Skeletal muscle cell (primary cell): ENCODE results near the genes RAPGEF1 and BARHL1.

GRCh38 chr9:131644875-131645701, 94.8 kb downstream of the RAPGEF1 start:
- RRBS = no CpG with 5 or more reads among the region's 9 CpGs

- RRBS = 67% methylated on average over 1 of the region's 35 CpGs
These were observed 65.2 kb downstream of the RAPGEF1 start for GRCh38 chr9:131674261-131675498.

DNA sequence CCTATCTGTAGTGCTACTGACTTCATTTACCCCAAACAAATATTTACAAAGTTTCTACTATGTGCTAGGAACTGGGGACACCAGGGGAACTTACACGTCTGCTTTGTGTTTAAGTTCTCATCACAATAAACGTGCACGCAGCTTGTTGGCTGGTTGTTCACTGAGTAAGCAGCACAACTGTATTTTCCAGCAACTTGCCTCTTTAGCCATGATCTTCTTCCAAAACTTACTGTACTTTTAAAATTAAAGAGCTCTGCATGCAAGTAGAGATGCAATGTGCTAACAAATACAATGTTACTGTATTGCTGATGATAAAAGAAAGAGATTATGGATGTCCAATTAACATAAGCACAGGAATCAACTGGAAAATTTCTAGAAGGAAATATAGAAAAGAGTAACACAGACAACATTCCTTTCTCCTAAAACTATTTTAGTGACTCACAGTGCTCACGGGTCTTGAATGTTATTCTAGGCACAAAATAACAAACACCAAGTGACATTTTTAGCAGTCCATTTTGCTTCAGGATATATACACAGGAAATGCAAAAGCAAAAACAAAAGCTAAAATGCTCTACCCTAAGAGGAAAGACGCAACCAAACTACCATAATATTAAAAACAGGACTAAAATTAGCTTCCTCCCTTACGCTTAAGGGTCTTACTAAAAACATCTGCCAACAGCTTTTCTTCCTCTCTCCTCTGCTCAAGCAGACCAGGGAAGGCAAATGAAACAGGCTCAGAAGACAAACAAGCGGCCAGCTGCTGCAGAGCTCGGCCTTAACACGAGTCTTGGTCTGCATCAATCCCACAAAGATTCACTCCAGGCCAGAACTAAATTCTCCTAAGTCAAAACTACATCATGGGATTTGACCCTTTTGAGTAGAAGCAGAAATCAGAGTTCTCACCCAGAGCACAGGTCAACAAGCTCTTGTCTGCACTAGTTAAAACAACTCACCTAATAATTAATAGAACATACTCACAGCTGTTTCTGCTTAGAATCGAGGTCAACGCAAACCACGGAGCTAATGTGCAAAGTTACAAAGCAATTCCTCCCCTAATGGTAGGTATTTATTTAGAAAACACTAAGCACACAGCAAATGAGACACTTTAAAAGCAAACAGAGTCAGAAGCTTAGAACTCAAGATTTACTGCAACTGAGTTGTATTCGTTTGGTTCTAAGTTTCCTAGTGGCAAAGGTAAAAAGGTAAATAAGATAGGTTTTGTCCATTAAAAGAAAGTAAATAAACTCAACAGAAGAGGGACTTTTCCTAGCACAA, 62.4 kb downstream of the RAPGEF1 start:
- RRBS = no CpG with 5 or more reads among the region's 13 CpGs

GRCh38 chr9:131678456-131679029, 61.3 kb downstream of the RAPGEF1 start:
- RRBS = no CpG with 5 or more reads among the region's 4 CpGs

DNA sequence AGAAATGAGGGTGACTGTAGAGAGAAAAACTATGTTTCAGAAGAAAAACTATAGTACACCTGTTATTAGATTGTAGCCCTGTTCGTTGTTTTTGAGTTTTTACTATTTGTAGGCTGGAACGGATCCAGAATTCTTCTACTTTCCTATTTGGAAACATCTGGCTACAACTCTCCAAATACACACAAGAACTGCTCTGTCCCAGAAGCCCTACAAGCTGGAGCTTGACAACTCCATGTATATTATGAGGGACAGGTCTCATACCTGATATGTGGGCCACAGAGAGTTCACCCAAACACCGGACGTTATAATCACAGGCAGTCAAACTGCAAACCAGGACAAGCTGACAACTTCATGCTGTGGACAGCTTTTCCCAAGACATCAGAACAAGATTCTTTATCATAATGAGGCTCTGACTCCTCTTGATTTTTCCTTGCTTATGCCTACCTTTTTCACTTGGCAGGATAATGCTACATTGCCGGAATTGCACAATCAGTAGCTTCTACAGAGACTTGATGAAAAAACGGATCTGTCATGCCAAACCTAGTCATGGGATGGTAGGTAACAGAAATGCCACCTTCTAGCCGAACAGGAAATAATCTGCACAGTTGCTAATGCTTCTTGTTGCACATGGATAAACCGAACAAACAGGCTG, 47.5 kb downstream of the RAPGEF1 start:
- RRBS = no CpG with 5 or more reads among the region's 8 CpGs

GRCh38 chr9:131705625-131706327, 34.1 kb downstream of the RAPGEF1 start:
- RRBS = no CpG with 5 or more reads among the region's 9 CpGs

GRCh38 chr9:131711982-131712343, 27.9 kb downstream of the RAPGEF1 start:
- RRBS = no CpG with 5 or more reads among the region's 6 CpGs

DNA sequence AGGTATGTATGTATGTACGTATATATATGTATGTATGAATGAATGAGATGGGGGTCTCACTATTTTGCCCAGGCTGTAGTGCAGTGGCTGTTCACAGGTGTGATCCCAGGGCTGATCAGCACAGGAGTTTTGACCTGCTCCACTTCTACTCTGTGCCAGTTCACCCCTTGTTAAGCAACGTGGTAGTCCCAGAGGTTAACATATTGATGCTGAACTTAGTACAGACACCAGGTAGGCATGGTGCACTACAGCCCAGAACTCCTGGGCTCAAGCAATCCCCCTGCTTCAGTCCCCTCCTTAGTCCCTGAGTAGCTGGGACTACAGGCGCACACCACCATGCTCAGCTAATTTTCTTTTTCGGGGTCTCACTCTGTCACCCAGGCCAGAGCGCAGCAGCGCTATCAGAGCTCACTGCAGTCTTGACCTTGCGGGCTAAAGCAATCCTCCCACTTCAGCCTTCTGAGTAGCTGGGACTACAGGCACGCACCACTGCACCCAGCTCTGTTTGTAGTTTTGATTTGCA, 14.7 kb downstream of the RAPGEF1 start:
- RRBS = no CpG with 5 or more reads among the region's 8 CpGs

DNA sequence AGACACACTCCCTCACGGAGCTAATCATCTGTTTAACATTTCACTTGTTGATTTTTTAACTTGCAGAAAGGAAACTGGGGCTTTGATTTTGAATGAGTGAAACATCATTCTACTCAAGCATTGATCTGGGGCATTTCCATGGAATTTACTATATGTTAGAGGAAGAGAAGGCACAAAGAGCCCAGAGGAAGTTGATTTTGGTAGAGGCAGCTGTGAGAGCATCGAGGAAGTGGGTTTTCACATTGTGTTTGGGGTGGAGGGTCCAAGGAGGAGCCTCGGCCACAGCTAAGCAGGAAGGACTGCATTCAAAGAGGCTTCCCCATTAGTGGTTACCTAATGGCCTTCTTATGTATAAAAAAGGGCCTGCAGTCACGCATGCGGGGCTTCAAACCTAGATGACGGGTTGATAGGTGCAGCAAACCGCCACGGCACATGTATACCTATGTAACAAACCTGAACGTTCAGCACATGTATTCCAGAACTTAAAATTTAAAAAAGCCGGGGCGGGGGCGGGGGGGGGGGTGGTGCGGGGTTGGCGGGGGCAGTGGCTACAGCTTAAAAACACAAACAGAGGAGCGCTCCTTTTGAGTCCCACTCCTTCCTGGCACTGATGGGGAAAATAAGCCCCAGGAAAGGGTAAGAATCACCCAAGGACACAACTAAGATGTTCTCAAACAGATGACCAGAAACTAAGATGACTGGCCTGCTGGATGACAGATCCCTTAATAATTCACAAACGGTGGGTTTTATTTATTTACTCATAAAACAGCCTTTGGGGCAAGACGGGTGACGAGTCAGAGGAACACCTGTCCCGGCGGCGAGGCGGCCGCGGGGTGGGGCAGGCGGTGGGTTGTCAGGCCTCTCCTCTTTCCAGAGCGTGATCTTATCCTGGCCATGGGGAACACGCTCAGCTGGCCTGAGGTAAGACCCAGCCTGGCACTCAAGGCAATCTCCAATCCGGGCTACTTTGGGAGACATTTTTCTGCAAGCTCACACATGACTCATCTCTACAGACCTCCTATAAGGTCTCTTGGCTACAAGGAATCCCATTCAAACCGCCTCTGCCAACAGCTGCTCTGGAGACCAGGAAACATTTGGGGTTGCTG, 6.7 kb downstream of the RAPGEF1 start:
- RRBS = no CpG with 5 or more reads among the region's 29 CpGs

DNA sequence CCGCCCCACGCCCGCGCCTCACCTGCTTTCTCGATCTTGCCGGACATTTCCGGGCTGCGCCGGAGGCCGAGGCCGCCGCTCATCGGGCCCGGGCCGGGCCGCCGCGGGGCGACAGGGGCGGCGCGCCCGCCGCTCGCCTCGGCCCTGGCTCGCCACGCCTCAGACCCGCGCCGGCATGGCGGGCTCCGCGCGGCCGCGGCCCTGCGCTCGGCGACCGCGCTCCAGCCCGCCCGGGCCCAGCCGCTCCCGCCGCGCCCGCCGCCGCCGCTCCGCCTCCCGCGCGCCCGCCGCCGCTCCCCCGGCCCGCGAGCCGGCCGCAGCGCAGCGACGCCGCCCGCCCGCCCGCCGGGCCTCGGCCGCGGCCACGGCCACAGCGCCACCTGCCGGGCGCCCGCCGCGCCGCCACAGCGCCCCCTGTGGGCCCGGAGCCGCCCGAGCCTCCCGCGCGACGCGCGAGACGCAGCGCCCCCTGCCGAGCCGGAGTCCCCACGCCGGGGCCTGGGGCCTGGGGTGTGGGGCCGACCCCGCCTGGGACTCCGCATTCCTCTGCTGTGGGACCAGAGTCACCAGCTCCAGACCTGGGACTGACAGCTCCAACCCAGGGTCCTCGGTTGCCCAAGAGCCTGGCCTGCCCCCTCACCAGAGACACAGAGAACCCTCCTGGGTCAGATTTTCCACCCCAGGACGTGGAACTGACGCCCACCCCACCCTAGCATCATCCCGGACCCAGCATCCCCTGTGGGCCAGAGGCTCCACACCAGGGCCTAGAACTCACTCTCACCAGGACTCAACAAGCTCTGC, at the start of gene RAPGEF1:
Gene RAPGEF1 (minus strand): TSS at position 329 of the 801 bp plus-strand sequence.
- RRBS = under 1% methylated on average over 85 of the region's 106 CpGs

- RRBS = 90% methylated on average over 5 of the region's 23 CpGs
These were observed 83.4 kb upstream of the BARHL1 start for GRCh38 chr9:132498962-132499464.

DNA sequence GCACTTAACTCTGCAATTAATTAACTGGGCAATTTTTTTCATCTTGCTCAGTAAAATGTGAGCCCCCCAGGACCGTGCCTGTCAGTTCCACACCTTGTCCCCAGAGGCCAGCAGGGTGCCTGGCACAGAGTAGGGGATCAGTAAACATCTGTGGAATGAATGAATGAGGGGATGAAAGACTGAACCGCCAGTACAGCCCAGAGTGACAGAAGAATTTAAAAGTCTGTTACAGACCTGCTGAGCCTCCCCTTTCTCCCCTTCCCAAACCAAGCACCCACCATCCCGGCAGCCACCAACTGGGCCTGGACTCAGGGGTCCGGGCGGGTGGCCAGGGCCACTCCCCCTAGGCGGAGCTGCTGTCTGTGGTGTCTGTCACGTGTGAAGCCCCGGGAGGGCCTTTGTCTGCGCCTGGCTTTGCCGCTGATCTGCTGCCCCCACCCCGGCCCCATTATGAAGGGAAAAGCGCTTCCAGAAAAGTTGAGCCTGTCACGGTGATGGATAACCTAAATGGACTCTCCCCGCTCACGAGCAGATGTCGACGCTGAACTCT, 36.4 kb upstream of the BARHL1 start:
- RRBS = 2% methylated on average over 8 of the region's 17 CpGs

- RRBS = no CpG with 5 or more reads among the region's 27 CpGs
These were observed at the start of gene BARHL1 for GRCh38 chr9:132582338-132582766. BARHL1 (plus strand) TSS chr9:132582606.

DNA sequence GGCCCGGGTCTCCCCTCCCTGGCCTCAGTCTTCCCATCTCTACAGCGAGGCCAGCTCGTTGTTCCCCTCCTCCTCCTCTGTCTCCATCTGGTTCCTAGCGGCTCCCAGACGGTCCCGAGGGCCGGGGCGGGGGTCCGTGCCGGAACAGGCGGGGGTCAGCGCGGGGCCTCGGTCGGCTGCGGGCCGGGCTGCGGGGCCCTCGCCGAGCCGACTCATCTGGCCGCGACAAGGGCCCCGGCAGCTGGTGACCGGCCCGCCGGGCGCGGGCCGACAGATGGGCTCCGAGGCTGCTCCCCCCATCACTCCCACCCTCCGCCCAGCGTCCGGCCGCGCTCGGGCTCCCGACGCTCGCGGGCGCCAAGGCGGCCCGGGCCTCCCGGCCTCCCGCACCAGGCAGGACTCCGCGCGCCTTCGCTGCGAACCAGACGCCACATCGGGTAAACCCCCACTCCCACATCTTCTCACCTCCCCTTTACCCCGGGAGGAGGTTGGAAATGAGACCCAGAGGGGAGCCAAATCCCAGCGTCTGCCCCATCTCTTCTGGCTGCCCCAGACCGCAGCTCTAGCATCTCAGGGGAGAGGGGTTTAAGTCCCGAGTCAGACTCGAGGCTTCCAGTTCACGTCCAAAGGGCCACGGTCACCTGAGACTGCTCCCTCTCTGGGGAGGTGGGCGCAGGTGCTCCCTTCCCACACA, 8.2 kb downstream of the BARHL1 start:
- RRBS = 3% methylated on average over 34 of the region's 61 CpGs

- RRBS = no CpG with 5 or more reads among the region's 24 CpGs
These were observed 23.1 kb downstream of the RALGDS start for GRCh38 chr9:133097475-133098858.

GRCh38 chr9:133111779-133112488, 9.1 kb downstream of the RALGDS start:
- RRBS = no CpG with 5 or more reads among the region's 27 CpGs

GRCh38 chr9:133115402-133116386, 5.3 kb downstream of the RALGDS start:
- RRBS = 84% methylated on average over 3 of the region's 37 CpGs

- RRBS = no CpG with 5 or more reads among the region's 6 CpGs
These were observed 976 bp upstream of the RALGDS start for GRCh38 chr9:133121928-133122503.

DNA sequence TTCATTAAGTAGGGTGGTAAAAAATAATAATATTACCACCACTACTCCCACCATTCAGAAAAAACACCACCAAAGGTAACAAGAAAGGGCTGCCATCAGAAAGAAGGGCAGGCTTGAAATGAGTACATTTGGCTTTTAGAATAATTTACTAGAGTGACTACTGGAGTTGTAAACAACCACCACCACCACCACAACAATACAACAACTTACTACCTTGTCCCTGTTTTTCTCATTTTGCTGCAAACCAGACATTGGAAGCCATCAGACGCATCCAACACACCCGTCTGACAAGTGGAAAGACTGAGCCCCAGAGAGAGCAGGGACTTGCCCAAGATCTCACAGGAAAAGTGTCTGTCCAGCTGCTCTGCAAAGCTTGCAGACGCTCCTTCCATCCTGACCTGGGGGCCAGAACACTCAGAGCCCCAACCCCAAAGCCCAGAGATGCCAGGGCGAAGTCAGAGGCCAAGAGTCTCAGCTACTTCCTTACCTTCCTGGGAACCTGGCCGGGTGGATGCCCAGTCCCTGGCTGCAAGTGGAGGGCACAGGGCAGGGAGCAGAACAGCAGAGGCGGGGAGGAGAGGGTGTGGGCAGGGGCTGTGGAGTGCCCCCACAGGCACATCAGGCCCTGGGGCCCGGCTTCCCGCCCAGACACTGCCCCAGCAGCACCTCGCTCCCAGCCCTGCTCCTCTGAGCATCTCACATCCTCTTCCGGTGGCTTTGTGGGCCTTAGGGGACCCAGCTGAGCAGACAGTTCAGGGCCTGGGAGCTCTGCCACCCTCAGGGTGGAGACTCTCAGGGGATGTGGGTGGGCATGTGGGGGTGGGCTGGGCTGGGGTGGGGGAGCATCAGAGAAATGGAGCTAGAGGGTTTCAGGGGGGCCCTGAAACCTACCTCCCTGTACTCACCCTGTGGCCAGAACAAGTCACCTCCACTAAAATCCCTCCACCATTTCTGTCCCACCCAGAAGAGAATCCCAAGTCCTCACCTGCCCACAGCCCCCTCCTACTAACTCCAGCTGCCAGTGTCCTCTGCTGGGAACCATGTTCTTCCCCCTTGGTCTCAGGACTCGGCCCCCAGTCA, 9.8 kb upstream of the RALGDS start:
- RRBS = 81% methylated on average over 3 of the region's 11 CpGs

- RRBS = no CpG with 5 or more reads among the region's 17 CpGs
These were observed 21.0 kb upstream of the RALGDS start for GRCh38 chr9:133141765-133142637.